Suprapubic skin (tissue), 4 donors: ENCODE measurements around the genes PRG4 and PTGS2.

GRCh38 chr1:184771085-184771796, 16.6 kb upstream of the EDEM3 start:
- PRO-cap = no peak
- RAMPAGE, long total RNA, 4 experiments = no peak in any of the 4 experiments

DNA sequence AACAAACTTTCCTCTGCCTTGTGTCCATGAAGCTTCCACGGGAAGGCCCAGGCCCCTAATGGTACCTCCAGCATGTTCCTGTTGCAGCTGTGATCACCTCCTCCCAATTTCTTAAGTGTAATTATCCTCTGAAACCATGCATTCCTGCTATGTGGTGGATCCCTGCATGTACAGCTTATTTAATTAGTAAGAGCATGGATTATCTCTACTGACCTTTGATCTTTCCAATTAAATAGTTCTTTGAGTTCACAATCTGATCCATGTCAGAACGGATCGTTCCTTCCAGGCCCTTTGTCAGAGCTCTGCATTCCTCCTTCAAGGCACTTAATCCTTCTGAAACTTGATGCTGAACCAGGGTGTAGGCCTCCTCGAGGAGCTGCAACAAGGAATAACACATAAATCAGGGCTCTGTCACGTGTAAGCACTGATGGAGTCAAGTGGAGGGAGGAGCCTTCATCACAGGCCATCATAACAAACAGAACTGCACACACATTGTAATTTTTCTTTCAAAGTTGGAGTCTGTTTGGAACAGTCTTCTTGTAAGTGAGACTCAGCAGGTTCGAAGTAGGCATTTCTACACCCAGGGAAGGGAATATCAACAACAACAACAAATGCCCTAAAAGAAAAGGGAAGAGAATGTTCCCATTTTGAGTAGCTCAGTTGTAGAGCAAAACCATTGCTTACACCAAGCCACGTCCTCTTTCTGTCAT, 68.5 kb upstream of the EDEM3 start:
- PRO-cap = no peak
- RAMPAGE, long total RNA, 4 experiments = no peak in any of the 4 experiments

- PRO-cap = no peak
- RAMPAGE, long total RNA, 4 experiments = no peak in any of the 4 experiments
Observed at GRCh38 chr1:184838615-184839177, 84.0 kb upstream of the EDEM3 start.

- PRO-cap = no peak
- RAMPAGE, long total RNA, 4 experiments = no peak in any of the 4 experiments
Observed at GRCh38 chr1:184843531-184844282, 89.0 kb upstream of the EDEM3 start.

- PRO-cap = no peak
- RAMPAGE, long total RNA, 4 experiments = no peak in any of the 4 experiments
Observed at GRCh38 chr1:184882560-184883013, 91.7 kb downstream of the NIBAN1 start.

- PRO-cap = no peak
- RAMPAGE, long total RNA, 4 experiments = no peak in any of the 4 experiments
Observed at GRCh38 chr1:184926949-184927718, 47.2 kb downstream of the NIBAN1 start.

GRCh38 chr1:185118626-185119167, 38.1 kb downstream of the TRMT1L start:
- PRO-cap = no peak
- RAMPAGE, long total RNA, 4 experiments = no peak in any of the 4 experiments

- PRO-cap = no peak
- RAMPAGE, long total RNA, 4 experiments = no peak in any of the 4 experiments
Observed at GRCh38 chr1:185300905-185301386, 16.1 kb downstream of the IVNS1ABP start.

DNA sequence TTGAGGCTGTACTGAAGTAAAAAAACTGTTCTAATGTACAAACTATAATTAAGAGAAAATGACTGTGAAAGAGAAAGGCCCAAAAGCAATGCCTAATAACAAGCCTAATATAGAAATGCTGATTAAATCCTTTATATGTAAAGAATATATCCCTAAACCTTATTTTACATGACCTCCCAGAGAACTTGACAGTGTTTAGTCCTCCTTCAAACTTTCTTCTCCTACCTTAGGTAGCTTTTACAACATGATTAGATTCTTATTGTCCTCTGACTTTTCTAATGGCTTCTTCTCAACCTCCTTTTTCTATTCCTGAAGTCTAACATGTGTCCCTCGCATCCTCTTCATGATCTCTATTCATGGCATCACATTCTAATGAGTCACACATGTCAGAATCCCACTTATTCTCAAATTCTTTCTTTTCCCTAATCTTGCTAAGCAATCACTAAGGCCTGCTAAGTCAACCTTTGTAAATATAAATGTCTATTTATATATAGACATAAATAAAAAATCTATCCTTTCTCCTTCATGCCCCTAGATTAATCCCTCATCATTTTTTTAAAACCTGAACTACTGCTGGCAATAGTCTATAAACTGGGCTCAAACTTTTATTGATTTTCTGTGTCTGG, 13.8 kb downstream of the IVNS1ABP start:
- PRO-cap = no peak
- RAMPAGE, long total RNA, 4 experiments = start-site peak on the minus strand in 1 of 4 experiments, centred at position 486 of the sequence, 24 reads per replicate

DNA sequence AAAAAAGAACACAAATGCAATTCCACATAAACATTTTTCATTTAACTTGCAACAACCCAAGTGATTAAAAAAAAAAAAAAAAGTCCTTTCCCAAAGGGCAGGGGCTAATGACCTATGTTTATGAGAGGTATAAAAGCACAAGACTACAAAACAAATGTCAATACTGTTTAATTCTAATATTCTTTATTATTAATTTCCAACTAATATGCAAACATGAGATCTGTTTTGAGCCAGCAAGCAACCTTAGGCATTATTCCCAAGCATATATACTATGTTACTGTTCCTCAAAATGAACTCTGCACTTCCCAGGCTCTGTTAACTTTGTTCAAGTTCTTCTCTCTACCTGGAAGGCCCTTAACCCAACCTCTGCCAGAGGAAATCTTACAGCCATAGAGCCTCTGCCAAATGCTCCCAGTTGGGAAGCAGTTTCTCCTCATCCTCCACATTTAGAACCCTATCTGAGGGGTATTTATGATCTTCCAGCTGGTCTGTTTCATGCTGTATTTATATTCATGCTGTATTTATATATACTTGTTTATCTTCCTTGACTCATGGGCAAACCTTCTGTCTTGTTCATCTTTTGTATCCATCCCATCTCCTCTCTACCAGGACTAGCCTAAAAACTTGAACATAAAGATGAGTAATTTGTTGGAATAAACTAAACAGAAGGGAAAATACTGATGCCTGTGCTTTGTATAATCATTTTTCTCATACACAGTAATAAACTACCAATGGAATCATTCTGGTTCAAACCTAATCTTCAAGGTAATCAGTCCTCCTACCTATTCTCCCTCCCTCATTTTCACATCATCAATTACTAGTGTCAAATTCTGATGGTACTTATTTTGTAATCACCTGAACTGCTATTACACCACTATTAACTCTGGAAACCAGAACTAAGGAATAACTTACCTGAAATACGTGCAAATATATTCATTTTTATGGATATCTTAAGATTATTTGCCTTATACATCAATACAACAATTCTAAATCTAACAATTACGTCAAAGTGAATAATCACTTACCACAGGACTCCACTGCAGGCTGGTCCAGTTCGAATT, 5.3 kb downstream of the IVNS1ABP start:
- PRO-cap = no peak
- RAMPAGE, long total RNA, 4 experiments = no peak in any of the 4 experiments

GRCh38 chr1:185393734-185394054, 76.7 kb upstream of the IVNS1ABP start:
- PRO-cap = no peak
- RAMPAGE, long total RNA, 4 experiments = no peak in any of the 4 experiments

- PRO-cap = no peak
- RAMPAGE, long total RNA, 4 experiments = no peak in any of the 4 experiments
Observed at GRCh38 chr1:185674128-185674760, 59.9 kb upstream of the HMCN1 start.

DNA sequence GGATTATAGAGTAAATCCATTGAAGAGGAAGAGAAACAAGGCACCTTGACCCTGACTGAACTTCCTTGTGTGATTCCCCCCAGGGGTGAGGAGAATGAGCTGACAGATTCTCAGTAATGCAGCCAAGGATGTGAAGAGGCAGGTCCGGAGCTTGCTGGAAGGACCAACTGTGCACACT, 54.9 kb upstream of the HMCN1 start:
- PRO-cap = no peak
- RAMPAGE, long total RNA, 4 experiments = no peak in any of the 4 experiments

DNA sequence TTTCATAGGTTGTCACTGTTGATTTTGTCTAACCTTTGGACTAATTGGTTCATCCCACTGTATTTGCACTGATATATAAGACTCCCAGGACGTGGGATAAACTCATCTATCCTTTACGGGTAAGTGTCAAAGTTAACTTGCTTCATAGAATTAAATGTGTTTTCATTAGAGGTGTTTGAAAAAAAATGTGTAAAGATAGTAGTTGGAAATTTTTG, at the start of gene PRG4:
TSS of gene PRG4 (plus strand) at position 105 of the 215 bp plus-strand sequence.
- PRO-cap = no peak
- RAMPAGE, long total RNA, 4 experiments = start-site peak on the plus strand in 4 of 4 experiments, centred at positions 83 to 103 of the sequence, 11 to 20 reads per replicate

- PRO-cap = no peak
- RAMPAGE, long total RNA, 4 experiments = no peak in any of the 4 experiments
Observed at GRCh38 chr1:186351768-186352340, 23.2 kb downstream of the TPR start.

- PRO-cap = no peak
- RAMPAGE, long total RNA, 4 experiments = no peak in any of the 4 experiments
Observed at GRCh38 chr1:186618436-186619001, 61.7 kb downstream of the PTGS2 start.

GRCh38 chr1:186679828-186681110, at the start of gene PTGS2:
PTGS2 (minus strand) TSS chr1:186680423.
- PRO-cap = bidirectional peak, plus-strand start at chr1:186680622, minus-strand start at chr1:186680423; unidirectional peak, plus-strand start at chr1:186680750
- RAMPAGE, long total RNA, 4 experiments = start-site peak on the minus strand in 1 of 4 experiments, at chr1:186680240-186680427 at its widest, 5 to 6 reads per replicate

DNA sequence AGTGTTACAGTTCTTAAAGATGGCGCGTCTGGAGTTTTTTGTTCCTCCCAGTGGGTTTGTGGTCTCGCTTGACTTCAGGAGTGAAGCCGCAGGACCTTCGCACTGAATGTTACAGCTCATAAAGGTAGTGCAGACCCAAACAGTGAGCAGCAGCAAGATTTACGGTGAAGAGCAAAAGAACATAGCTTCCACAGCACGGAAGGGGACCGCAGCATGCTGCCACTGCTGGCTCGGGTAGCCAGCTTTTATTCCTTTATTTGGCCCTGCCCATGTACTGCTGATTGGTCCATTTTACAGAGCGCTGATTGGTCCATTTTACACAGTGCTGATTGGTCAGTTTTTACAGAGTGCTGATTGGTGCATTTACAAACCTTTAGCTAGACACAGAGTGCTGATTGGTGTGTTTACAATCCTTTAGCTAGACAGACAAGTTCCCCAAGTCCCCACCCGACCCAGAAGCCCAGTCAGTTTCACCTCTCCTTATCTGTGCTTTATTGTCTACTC, 177.8 kb downstream of the PLA2G4A start:
- PRO-cap = no peak
- RAMPAGE, long total RNA, 4 experiments = no peak in any of the 4 experiments

DNA sequence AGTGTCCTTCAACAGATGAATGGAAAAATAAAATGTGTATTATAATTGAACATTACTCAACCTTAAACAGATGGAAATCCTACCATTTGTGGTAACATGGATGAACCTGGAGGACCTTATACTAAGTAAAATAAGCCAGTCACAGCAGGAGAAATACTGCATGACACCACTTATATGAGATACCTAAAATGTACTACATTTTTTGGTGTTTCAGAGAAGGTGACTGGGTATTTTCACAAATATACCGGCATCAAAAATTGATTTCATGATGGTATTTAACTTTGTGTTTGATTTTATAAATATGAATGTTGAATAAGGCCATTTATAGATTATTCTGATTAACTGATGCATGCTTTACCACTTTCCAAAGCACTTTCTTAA, 299.8 kb downstream of the PLA2G4A start:
- PRO-cap = no peak
- RAMPAGE, long total RNA, 4 experiments = no peak in any of the 4 experiments

GRCh38 chr1:190474261-190475014, 3.2 kb downstream of the BRINP3 start:
- PRO-cap = no peak
- RAMPAGE, long total RNA, 4 experiments = no peak in any of the 4 experiments